GM23338 (cell line): ENCODE measurements around the genes DDA1 and JUND.

GRCh38 chr19:17309452-17310050, at the start of gene DDA1:
Gene DDA1 (plus strand): TSS chr19:17309563.
- PRO-cap: bidirectional peak, plus-strand start at chr19:17309537, minus-strand start at chr19:17309248; bidirectional peak, plus-strand start at chr19:17310010, minus-strand start at chr19:17309694
- RAMPAGE, long total RNA: start-site peak on the plus strand at chr19:17309552-17309593, 351 and 162 reads in 2 replicates

DNA sequence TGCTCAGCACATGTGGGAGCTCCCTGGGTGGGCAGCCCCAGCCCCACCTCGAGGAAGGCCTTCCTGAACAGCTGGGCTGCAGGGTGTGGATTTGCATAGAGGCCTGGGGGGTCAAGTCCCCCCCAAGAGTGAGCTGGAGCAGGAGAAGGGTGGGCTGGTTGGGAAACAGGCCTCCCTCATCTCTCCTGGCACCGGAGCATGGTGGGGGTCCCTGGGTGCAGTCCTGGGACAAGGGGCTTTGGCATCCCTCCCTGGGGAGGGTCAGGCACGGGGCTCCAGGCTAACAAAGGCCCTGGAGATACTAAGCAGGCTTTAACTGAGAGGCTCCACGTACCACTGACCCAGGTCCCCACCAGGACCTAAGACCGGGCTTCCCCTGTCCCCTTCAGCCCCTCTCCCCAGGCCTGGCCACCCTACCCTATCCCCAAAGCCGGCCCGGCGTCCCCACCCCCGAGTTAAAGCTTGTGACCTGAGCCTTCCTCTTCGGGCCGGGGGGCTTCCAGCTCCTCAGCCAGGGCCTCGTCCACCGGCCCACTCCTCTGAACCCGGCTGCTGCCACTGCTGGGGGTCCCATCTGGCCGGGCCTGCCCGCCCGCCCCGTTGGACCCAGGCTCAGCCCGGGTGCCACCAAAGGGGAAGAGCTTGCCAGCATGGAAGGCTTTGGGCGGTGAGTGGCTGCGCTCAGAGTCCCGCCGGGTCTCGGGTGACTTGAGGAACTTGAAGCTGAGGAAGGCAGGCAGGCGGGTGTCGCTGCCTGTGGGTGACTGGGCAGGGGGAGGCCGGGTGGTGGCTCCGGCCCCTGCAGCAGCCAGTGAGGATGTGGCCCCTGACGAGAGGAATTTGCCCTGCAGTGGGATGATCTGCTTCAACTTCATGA, 10.2 kb downstream of the ANO8 start:
- PRO-cap: no peak
- RAMPAGE, long total RNA: no peak

GRCh38 chr19:17358434-17358796, 18.7 kb downstream of the PLVAP start:
- PRO-cap: no peak
- RAMPAGE, long total RNA: no peak

- PRO-cap: bidirectional peak, plus-strand start at chr19:17425257, minus-strand start at chr19:17425123
- RAMPAGE, long total RNA: no peak
These were observed 5.0 kb downstream of the MVB12A start for GRCh38 chr19:17424735-17425437.

GRCh38 chr19:17580554-17580911, 25.1 kb downstream of the COLGALT1 start:
- PRO-cap: no peak
- RAMPAGE, long total RNA: no peak

GRCh38 chr19:17842270-17842626, 5.5 kb downstream of the JAK3 start:
- PRO-cap: bidirectional peak, plus-strand start at chr19:17842319, minus-strand start at chr19:17842540
- RAMPAGE, long total RNA: no peak

DNA sequence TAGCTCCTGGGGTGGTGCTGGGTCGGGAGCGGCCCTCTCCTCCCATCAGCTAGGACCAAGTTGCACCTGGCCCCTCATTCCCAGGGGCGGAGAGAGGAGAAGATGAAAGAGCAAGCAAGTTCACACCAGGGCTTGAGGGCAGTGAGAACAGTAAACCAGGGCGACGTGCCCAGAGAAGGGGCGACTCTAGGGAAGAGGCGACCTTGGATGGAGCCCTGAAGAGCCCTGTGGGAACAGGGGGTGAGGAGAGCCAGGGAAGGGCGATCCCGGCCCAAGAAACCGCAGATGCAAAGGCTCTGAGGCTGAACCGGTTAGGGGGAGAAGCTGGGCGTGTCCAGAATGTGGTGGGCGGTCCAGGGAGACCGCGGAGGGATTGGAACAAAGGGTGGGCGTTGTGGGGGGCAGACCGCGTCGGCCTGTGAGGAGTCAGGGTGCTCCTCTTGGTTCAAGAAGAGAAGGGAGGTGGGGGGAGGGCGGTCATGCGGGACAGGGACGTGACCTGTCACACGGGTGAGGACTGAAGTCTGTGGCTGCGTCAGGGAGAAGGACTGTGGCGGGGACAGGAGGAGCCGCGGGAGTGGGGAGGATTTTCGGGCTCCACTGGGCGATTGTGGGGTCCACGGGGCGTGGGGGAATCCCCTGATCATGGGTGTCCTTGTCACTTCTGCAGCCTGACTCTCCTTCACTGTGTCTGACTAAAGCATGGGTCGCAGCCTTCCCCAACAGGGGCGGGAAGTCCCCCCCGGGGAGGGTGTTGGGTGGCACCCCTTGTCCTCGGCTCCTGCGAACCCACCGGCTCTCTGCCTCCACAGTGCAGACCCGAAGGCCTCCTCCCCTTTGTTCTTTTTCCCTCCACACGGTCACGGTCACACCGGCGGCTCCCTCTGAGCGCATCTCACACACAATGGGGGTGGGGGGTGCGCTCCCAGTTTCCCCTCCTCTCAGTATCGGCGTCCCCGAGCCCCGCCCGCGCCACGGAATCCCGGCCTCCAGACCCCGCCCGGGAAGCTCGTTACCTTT, 16.6 kb upstream of the KCNN1 start:
- PRO-cap: bidirectional peak, plus-strand start at position 123 of the sequence, minus-strand start outside the sequence; bidirectional peak, plus-strand start at position 404 of the sequence, minus-strand start at position 289 of the sequence; bidirectional peak, plus-strand start at position 904 of the sequence, minus-strand start at position 906 of the sequence
- RAMPAGE, long total RNA: no peak

GRCh38 chr19:18023406-18024266, 15.7 kb downstream of the ARRDC2 start:
- PRO-cap: no peak
- RAMPAGE, long total RNA: no peak

DNA sequence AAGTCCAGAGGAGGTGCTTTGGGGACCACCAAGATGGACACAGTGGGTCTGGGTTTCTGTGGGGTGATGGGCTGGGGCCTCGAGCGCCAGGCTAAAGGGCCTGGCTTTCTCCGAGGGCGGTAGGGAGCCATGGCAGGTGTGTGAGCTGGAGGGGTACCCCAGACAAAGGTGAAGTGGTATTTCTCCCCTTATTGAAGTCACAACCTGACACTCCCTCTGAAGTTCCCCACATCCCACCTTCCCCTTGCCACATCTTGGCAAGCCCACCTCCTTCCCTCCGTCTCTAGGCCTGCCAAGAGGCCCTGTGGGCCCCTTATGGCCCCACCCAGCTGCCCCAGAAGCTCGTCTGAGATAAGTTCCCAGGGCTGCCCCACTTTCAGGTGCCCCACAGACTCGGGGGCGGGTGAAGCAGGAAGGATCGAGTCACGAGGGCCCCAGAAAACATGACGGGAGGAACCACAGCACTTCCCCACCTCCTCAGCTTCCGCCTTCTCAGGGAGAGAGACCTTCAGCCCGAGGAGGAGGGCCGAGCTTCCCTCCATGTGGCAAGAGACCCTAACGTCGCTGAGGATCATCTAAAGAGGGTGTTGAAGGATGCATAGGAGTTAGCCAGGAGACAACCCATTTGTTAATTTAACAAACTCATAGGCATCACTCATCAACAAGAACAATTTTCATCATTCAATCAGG, 4.4 kb upstream of the IL12RB1 start:
- PRO-cap: no peak
- RAMPAGE, long total RNA: no peak

GRCh38 chr19:18100492-18101148, 3.0 kb downstream of the MAST3 start:
- PRO-cap: unidirectional peak, plus-strand start at chr19:18100871
- RAMPAGE, long total RNA: no peak

DNA sequence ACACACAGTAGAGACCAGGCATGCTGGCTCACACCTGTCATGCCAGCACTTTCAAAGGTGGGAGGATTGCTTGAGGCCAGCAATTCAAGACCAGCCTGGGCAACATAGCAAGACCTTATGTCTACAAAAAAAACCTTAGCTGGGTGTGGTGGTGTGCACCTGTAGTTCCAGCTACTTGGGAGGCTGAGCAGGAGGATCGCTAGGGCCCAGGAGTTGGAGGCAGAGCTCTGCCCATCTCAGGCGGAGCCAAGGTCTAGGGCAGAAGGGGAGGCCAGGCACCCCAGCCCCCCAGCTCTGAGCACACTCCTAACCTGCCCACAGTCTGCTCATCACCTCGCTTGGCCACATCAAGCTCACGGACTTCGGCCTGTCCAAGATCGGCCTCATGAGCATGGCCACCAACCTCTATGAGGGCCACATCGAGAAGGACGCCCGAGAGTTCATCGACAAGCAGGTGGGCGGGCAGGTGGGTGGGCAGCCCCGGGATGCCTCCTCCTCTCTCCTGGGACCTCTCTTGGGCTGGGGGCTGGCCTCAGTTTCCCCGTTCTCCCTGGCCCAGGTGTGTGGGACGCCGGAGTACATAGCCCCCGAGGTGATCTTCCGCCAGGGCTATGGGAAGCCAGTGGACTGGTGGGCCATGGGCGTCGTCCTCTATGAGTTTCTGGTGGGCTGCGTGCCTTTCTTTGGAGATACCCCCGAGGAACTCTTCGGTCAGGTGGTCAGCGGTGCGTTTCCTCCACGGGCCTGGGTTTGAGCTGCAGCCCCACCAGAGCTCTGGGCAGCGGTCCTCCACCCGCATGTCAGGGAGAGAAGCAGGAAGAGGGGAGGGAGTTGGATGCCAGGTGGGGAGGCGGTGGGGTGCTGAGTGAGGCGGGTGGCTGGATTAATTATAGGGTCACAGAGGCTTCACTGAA, 18.4 kb upstream of the PIK3R2 start:
- PRO-cap: no peak
- RAMPAGE, long total RNA: no peak

DNA sequence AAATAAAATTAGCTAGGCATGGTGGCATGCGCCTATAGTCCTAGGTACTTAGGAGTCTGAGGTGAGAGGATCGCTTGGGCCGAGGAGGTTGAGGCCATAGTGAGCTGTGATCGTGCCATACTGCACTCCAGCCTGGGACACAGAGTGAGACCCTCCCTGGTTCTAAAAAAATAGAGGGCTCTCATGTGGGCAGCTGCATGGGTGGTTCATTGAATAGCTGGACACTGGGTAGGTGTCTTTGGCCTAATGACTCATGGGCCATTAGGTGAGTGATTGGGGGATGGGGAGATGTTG, 6.7 kb upstream of the PIK3R2 start:
- PRO-cap: no peak
- RAMPAGE, long total RNA: no peak

- PRO-cap: bidirectional peak, plus-strand start at chr19:18153468, minus-strand start at chr19:18153503; bidirectional peak, plus-strand start at chr19:18153593, minus-strand start at chr19:18153555
- RAMPAGE, long total RNA: no peak
These were observed 368 bp downstream of the PIK3R2 start for GRCh38 chr19:18153406-18153656.

GRCh38 chr19:18153946-18154701, 1.2 kb downstream of the PIK3R2 start:
- PRO-cap: bidirectional peak, plus-strand start at chr19:18154401, minus-strand start at chr19:18154129
- RAMPAGE, long total RNA: no peak

DNA sequence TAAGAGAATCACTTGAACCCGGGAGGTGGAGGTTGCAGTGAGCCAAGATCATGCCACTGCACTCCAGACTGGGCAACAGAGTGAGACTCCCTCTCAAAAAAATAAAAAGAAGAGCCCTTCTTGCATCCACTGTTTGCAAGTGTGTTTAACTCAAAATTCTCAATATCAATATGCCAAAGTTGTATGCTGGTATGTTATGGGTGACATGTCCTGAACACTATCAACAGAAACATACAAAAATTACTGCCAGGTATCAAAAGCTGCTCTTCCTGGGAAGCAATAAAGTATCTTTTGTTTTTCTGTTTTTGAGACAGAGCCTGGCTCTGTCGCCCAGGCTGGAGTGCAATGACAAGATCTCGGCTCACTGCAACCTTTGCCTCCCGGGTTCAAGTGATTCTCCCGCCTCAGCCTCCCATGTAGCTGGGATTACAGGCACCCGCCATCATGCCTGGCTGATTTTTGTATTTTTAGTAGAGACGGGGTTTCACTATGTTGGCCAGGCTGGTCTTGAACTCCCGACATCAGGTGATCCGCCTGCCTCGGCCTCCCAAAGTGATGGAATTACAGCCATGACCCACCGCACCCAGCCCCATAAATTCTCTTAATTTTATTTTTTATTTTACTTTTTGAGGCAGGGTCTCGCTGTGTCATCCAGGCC, 6.3 kb upstream of the MPV17L2 start:
- PRO-cap: no peak
- RAMPAGE, long total RNA: no peak

GRCh38 chr19:18205472-18206314, 1.9 kb upstream of the RAB3A start:
- PRO-cap: bidirectional peak, plus-strand start at chr19:18206022, minus-strand start at chr19:18205736
- RAMPAGE, long total RNA: no peak

- PRO-cap: bidirectional peak, plus-strand start at chr19:18280443, minus-strand start at chr19:18280508
- RAMPAGE, long total RNA: no peak
These were observed 1.4 kb downstream of the JUND start for GRCh38 chr19:18279914-18280535.

DNA sequence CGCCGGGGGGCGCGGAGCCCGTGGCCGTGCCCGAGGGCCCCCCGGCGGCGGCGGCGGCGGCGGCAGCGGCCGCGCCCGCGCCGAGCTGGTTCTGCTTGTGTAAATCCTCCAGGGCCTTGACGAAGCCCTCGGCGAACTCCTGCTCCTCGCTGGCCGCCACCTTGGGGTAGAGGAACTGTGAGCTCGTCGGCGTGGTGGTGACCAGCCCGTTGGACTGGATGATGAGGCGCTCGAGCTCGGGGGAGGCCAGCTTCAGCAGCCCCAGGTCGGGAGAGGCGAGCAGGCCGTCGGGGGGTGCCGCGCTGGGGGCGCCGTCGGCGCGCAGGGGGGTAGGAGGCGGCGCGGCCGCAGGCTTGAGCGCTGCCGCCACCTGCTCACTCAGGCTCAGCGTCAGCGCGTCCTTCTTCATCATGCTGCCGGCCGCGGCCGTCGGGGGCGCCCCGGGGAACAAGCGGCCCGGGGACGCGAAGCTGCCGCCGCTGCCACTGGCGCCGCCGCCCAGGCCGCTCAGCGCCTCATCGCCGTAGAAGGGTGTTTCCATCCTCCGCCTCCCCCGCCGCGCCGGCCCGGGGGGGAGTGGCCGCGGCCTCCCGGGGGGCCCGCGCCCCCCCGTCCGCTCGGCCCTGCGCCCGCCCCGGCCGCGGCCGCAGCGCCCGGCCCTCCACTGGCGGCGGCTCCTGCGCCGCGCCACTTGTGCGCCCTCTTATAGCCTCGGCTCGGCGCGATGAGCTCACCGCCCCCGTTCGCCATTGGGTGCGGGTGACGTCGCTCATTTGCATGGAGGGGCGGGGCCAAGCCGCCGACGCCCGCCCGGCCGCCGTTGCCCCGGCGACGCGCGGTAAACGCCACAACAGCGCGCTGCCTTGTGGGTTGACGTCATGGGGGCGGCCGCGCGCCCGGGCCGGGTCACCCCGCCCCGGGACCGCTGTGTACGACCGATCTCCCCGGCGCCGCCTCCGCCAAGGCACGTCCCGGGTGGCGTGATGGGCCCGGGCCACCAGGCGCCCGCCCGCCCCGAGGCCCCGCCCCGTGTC, at the start of gene JUND:
Gene JUND, minus strand, starts transcription at position 679 of the 1,034 bp plus-strand sequence.
- PRO-cap: bidirectional peak, plus-strand start at position 102 of the sequence, minus-strand start at position 93 of the sequence; bidirectional peak, plus-strand start at position 928 of the sequence, minus-strand start at position 679 of the sequence
- RAMPAGE, long total RNA: no peak

- PRO-cap: bidirectional peak, plus-strand start at chr19:18322530, minus-strand start at chr19:18322198
- RAMPAGE, long total RNA: no peak
These were observed 623 bp downstream of the LSM4 start for GRCh38 chr19:18322131-18322774.

DNA sequence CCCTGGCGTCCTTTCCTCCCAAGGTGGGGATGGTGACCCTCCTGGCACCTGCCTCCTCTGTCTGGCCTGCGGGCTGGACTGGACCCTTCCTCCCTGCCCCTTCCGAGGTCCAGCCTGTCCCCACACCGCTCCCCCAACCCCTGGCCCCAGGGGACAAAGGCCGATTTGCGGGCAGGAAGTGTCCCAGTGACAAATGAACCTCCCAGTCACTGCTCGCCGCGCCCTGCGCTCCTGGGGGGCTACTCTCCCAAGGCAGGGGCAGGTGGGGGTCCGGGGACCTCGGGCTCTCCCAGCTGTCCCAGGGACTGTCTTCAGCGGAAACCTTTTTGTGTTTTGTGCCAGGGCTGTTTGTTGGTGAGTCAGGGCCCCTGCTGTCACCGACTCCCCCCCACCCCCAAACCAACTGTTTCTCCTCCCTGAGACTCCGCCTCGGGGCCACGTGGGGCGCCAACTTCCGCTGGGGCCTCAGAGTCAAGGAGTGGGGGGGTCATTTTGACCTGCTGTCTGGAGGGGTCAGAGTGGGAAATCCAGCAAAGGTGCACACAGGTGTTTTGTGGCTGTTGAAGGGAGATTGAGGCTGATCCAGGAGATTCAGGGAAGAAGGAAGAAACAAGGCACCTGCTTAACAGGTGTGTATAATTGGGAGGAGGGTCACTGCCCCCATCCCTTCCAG, 712 bp downstream of the PGPEP1 start:
- PRO-cap: unidirectional peak, minus-strand start at position 80 of the sequence; bidirectional peak, plus-strand start at position 516 of the sequence, minus-strand start at position 335 of the sequence
- RAMPAGE, long total RNA: no peak